ENCODE data around the genes DPP10 and DBI.

DNA sequence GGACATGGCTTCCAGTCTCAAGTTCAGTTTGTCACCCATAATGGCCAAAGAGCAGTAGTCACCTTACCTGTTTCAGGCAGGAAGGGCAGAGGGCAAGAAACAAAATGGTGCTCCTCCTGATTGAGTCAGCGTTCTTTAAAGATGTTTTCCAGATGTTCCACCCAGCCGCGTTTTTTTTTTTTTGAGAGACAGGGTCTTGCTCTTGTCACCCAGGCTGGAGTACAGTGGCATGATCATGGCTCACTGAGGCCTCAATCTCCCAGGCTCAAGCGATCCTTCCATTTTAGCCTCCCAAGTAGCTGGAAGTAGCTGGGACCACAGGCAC, 8.2 kb upstream of the ACTR3 start:
- PRO-cap = no peak

DNA sequence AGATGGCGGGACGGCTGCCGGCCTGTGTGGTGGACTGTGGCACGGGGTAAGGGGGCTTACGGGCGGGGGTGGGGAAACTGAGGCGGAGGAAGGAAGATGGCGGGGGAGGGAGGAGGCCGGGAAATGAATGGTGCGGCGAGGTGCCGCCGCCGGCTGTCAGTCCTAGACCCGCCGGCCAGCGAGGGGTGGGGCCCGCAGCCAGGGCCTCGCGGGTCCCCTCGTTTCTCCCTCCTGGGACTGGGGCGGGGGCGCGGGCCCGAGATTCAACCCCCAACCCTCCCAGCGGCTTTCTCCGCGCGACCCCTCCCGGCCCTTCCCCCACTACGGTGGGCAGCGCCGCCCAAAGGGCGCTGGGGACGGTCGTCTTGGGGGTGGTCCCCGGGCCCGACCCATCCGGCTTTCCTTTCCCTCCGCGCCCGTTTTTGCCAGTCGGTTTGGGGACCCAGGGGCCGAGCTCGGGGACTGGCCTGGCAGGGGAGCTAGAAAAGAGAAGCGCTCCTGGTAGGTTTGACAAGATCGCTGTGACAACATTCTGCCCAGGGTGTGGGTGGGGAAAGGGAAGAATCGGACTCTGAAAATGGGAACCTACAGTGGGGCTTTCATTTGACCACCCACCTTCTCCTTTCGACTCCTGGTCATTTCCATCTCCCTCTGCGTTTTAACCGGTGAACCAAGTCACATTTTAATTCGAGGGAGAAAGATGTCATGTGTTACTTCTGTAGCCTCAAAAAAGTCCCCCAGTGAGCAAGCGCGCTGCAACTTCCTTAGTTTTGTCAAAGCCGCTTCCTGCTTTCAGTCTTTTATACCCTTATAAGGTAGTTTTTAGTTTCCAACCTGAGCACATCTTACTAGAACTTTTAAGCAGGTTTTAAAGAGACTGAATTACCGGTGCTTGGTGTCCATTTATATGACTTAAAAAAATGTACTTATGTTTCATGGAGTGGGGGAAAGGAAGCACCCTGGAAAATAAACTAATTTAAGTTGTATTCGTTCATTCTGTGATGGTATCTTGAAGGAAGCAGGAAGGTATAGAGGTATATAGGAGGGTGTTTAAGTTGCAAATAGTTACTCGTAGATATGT, 729 bp downstream of the ACTR3 start:
- PRO-cap = bidirectional peak, plus-strand start at position 871 of the sequence, minus-strand start at position 653 of the sequence

- PRO-cap = no peak
Observed at GRCh38 chr2:113963910-113964790, 74.3 kb downstream of the ACTR3 start.

- PRO-cap = no peak
Observed at GRCh38 chr2:114442318-114442517, 223 bp upstream of the DPP10 start.

GRCh38 chr2:114442587-114442816, at the start of gene DPP10:
DPP10 (plus strand) TSS chr2:114442641.
- PRO-cap = no peak

DNA sequence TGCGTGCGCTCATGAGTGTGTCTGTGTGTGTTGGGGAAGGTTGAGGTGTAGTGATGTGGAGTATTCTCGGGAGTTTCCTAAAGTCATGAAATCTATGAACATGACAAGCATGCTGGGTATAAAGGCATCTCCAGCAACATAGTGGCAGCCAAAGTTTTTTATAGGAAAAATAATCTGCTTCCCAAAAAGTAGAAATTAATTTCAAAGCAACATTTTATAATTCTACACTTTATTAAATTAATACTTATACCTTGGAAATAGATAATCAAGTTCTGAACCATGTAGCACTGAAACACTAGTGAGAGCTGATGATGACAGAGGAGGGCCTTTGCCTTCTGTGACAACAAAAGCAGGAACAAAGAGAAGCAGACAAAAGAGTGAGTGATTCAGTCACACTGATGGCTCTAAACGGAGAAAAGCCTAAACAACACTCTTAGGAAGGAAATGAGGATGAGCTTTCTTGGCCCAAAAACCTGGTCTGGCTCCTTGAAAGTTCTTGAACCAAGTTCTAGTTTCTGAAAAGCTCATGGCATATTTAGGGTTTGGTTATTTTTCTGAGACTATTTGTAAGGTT, 271.8 kb downstream of the DPP10 start:
- PRO-cap = no peak

GRCh38 chr2:115161203-115162340, 719.1 kb downstream of the DPP10 start:
- PRO-cap = unidirectional peak, plus-strand start at chr2:115161550

DNA sequence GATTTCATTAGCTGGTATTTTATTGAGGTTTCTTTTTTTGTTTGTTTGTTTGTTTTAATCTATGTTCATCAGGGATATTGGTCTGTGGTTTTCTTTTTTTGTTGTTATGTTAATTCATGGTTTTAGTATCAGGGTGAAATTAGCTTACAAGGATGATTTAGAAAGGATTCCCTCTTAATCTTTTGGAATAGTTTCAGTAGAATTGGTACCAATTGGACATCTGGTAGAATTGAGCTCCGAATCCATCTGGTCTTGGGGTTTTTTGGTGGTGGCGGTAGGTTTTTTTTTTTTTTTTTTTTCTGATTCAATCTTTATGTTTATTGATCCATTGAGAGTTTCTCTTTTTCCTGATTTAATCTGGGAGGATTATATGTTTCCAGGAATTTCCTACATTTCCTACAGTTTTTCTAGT, 1538.2 kb downstream of the DPP10 start:
- PRO-cap = no peak

- PRO-cap = no peak
Observed at GRCh38 chr2:118047293-118047834, 33.5 kb upstream of the CCDC93 start.

DNA sequence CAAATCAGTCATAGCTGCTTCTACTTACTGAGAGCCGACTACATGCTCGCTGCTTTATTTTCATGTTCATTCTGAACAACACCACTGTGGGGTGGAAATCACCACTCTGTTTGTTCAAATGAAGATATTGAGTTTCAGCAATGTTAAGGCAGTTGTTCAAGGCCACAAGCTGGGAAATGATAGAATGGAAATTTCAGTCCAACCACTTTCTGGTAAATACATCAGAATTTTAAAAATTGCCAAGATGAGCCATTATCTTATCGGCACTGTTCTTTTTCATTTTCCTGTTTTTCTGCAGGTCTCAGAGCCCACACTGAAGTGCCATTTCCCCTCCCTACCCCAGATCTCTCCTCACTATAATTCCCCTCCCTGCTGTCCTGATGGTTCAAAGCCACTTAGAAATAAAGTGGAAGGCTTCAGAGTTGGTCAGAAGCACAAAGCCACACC, 88.5 kb downstream of the INSIG2 start:
- PRO-cap = no peak

DNA sequence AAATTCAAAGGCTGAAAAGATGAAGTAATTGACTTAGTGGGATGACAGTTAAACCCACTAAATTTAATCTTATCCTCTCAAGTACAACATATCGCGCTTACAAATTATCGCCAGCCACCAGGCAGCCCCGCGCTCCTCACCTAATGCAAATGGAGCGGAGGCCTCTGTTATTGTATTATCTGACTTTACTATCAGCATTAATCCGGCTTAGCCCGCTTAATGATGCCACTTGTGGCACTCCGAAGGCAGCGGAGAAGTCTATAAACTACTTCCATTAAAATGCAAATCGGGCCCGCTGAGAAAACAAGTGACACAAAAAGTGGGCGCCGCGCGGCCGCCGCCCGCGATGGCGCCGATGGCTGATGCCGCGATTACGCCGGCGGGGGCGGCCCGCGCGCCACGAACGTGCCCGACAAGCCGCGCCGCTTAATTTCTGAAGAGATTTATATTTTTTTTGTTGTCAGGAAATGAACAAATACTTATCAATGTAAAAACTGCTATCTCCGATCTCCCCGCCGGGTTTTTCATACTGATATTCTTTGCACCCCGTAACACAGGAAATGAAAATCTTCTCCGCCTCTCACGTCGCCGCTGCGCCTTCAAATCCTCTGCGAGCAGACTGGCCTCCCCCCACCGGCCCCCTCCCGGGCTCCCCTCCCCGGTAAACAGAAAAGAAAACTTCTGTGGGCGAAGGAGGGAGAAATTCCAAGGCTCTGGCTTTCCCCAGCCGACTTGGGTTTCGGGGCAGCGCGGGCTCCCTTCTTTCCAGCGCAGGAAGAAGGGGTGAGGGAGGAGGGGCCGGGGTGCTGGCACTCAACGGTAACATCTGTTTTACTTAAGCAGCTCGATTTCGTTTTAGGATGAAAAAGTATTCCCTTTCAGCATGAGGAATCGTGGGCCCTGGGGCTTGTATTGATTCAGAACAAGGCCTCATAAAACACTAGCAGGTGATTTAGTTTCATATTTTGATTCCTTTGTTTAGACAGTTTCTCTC, 221.9 kb downstream of the INSIG2 start:
- PRO-cap = bidirectional peak, plus-strand start at position 346 of the sequence, minus-strand start at position 357 of the sequence; unidirectional peak, minus-strand start at position 777 of the sequence

DNA sequence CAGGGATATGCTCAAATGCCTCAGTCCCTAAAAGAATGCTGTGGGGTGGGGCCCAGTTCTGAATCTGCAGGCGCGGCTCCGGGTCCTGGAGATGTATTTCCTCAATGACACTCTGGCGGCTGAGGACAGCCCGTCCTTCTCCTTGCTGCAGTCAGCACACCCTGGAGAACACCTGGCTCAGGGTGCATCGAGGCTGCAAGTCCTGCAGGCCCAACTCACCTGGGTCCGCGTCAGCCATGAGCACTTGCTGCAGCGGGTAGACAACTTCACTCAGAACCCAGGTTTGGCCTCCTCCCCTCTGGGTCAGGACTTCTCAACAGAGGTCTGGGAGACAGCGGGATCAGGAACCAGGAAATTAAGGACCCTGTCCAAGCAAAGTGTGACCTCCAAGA, 28.1 kb downstream of the MARCO start:
- PRO-cap = no peak

GRCh38 chr2:119283008-119283489, 59.4 kb downstream of the STEAP3 start:
- PRO-cap = no peak

DNA sequence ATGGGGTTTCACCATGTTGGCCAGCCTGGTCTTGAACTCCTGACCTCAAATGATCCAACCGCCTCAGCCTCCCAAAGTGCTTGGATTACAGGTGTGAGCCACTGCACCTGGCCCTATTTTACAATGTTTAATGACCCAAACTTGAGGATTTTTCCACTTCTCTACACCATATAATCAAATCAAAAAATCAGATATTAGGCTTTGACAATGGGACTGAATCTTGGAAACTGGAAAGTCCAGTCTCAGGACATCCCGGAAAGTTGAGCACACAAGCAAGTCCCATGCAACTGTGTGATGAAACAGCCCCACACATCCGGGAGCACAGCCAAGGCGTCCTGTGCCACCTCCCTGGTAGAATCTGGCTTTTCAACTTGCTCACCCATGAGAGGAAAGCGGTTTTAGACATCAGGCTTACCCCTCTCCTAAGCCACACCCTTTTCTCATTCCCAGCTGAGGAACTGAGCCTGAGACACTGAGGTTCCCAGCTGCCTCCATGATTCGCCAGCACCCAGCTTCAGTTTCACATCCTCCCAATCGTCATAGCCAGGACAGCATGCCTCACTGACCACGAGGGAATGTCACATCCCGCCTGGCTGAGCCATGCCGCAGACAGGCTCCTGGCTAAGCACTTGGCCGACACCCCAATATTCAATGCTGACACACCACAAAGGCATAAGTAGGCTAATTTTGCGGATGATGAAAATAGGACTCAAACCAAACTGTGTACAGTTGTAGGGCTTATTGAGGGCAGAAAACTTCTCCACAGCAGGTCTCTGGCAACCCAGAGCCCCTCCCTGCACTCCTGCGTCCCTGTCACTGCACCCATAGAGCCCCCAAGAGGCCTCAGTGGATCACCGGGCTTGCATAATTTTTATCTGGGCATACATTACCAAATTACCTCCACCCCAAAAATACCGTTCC, 60.3 kb downstream of the STEAP3 start:
- PRO-cap = no peak

DNA sequence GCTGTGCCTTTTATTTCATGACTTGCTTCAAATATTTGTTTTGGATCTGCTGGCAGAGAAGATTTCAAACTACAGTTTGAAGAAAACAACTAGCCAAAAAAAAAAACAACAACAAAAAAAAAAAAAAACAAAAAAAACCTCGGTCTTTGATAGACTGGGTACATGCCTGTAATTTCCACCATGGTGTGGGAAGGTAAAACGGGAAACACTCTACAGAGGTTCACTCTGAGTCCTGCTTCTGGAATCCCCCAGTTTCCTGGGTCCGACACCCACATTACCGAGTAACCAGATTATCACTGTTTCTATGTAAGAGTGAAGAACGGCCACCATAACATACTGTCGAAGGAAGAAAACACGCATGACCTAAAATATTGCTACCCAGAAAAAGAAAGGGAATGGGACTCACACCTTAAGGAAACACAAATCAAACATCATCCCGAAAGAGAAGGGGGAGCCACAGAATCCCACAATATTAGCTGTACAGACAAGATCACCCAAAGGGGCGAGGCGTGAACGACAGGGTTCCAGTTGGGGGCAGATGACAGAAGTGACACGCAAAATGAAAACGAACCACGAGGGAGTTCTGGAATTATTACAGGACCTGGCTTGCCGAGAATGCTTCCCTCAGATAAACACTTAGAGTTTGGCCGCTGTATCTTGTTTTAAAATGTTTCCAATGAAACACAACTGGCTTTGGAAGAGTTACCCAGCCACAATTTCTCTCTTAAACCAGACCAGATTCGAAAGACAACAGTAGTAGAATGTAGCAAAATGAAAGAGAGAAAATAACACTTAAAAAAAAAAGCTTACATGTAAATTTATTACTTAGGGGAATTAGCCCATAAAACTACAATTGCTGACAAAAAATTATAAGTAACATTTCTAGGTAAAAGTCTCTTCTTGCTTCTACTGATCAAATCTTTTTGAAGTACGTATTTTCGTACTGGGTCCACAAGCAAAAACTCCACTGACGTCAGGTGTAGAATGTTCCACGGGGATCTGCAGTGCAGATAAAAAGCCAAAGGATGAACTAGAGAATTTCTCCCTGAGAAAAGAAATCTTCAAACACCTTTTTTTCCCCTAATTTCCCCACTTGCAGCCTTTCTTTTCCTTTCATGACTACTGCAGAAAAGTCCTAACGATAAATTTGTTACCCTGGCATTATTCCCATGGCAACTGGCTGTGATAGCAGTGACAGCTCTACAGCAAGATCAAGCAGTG, 60.4 kb downstream of the C2orf76 start:
- PRO-cap = no peak

GRCh38 chr2:119366505-119366683, 240 bp downstream of the C2orf76 start:
- PRO-cap = no peak

GRCh38 chr2:119366907-119367982, at the start of gene DBI:
DBI (plus strand) TSS chr2:119366977.
- PRO-cap = bidirectional peak, plus-strand start at chr2:119366991, minus-strand start at chr2:119366763; bidirectional peak, plus-strand start at chr2:119367167, minus-strand start at chr2:119367142

GRCh38 chr2:119370790-119371607, 4.2 kb downstream of the DBI start:
- PRO-cap = no peak

DNA sequence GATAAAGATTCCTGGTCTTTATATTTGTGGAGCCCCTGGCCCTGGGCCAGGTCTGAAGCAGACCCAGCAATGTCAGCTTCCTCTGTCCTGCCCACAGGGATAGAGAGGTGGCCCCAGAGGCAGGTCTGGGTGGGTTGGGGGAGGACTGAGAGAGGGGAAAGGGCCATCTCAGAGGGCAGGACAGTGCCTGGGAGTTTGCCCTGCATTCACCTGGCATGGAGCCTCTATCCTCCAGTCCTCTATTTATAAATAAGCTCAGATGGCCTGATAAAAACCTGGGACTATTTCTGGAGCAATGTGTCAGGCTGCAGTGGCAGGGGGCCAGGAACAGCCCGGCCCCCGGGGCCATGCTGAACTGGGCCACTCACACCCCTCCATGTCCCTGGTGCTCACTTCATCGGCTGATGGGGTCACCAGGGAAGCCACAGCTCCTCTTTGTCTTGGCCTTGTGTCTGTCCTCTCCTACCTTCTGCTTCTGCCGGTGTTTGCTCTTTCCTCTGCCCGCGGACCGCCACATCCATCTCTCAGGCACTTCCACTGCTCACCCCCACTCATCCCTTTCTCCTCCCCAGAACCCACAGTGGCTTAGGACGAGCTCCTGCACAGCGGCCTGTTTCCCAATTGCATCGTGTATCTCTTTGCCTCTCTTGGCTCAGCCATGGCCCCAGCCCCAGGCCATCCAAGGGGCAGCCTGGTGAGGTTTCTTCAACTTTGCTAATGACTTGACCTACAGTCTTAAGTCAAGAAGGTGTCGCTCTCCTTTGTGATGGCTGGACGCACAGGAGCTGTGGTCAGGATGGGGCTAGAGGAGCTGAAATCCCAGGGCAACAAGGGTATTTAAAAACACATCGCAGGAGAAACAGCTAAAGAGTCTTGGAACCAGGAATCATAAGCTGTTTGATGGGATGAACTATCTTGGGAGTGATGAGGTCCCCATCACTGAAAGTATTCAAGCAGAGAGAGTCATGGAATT, 38.7 kb downstream of the SCTR start:
- PRO-cap = no peak

DNA sequence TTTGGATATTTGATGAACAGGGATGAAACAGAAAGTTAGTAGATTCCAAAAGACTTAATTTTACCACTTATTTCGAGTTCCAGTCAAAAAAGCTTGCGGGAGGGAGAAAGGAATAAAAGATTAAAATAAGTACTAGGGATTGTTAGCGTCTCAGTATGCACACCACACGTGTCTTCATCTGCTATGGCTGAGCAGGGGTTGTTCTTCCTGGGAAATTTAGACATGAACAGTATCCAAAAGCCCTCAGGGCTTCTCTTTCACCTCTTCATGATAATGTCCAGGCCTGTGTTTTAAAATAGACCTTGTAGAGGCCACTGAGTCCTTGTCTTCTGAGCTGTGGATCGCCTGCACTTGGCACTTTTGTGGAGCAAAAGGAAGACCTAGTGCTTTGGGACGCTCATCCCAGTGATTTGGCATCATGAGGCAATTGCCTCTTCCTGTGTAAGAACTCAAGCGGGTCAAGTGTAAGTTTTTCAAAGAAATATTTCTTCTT, 52.4 kb downstream of the CFAP221 start:
- PRO-cap = no peak